Measurements from ENCODE around the genes TIGD6 and CAMK2A.

- PRO-cap = no peak
These were observed 27.1 kb upstream of the PPARGC1B start for GRCh38 chr5:149702988-149703530.

DNA sequence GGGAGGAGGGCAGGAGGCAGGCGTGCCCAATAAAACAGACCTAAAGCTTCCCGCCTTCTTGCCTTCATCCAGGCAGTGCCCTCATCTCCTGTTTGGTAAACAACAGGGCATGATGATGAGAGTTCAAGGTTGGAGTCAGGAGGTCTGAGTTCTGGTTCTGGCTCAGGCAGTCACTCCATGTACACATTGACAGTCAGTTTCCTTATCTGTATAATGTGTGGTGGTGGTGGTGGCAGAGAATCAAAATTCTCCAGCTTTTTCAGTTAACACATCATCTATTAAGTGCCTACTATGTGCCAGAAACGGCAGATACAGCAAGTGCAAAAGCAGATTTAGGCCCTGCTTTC lies 1.5 kb upstream of the PPARGC1B start:
- PRO-cap = no peak

DNA sequence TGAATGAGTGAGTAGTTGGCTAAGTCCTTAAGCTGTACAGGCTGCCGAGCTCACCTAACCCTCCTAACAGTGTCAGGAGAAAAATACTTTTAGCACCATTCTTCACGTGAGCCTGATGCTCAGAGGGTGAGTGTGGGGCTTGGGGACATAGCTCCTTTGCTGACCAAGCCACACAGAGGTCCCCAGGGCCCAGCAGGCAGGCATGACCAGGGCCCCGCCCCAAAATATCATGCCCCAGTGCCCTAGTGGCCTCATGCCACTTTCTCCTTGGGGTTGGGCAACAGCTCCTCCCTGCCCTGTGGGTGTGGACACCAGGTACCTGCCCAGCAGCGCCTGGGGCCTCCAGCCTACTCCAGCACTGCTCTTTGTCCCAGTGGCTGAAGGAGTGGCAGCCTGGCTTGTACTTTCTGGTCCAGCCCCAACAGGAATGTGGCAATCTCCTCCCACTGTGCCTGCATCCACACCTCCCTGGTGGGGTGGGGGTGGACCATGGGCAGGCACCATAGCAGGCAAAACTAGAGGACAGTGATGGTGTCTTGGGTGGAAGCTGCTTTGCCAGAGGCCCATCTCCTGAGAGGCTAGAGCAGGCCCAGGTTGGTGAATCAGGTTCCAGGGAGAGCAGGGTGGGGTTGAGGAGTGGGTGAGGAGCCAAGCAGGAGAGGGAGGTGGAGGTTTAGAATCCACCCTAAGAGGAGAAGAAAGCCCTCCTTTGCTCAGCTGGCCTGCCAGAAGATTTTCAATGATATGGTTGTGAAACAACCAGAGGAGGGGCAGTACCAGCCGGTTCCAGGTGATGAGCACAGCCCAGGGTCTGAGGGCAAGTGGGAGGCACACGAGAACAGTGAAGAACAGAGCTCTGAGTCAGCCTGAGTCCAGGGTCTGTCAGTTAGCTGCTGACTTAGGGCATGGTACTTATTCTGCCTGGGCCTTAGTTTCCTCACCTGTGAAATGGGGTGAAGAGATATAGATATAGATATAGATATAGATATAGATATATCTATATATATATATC lies 17.5 kb downstream of the PPARGC1B start:
- PRO-cap = no peak

- PRO-cap = no peak
These were observed 72.7 kb downstream of the PPARGC1B start for GRCh38 chr5:149802723-149803384.

GRCh38 chr5:149826411-149826958 lies 96.4 kb downstream of the PPARGC1B start:
- PRO-cap = no peak

GRCh38 chr5:149995269-149995928 lies 5.1 kb downstream of the TIGD6 start:
- PRO-cap = no peak

DNA sequence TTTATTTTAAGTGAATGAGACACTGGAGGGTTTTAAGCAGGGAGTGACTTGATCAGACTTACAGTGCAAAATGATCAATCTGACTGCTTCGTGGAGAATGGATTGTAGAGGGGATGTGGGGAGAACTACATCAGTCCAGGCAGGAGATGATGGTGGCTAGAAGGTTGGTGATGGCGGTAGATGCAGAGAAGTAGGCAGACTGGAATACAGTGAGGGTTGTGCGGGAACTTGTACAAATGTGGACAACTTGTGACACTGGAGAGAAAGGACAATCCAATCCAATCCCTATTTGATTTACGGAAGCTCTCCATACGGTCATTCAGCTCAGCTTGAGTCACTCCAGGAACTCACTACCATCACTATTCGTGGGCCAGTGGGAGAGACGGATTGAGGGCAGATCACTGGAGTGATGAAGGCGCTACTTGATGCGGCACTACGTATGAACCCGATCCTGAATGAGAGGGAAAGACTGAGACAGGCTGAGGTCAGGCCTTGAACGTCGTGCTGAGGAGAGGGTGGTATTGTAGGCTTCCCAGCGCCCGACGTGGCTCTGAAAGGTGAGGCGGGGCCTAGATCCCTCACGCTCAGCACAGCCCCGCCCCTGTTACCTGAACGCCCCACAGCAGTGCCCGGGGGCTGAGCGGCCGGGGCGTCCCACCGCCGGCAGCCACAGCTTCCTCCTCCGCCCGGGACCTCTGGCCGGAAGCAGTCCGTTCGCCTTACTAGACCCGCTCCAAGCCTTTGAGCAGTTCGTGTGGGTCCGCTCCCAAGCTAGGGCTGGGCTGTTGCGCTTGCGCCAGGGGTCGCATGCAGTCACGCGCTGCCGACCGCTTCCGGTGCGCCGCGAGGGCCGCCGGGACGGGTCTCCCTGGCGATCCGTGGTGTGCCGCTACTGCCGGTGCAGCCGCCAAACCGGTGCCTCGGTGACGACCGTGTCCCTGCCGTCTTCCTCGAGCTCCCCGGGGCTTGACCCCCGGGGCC lies at the start of gene TIGD6:
TSS of gene TIGD6 (minus strand) at position 789 of the 981 bp plus-strand sequence.
- PRO-cap = bidirectional peak, plus-strand start at position 874 of the sequence, minus-strand start at position 697 of the sequence

- PRO-cap = no peak
These were observed 7.7 kb upstream of the CSF1R start for GRCh38 chr5:150093993-150094494.

- PRO-cap = no peak
These were observed 25.6 kb downstream of the PDGFRB start for GRCh38 chr5:150129644-150130893.

DNA sequence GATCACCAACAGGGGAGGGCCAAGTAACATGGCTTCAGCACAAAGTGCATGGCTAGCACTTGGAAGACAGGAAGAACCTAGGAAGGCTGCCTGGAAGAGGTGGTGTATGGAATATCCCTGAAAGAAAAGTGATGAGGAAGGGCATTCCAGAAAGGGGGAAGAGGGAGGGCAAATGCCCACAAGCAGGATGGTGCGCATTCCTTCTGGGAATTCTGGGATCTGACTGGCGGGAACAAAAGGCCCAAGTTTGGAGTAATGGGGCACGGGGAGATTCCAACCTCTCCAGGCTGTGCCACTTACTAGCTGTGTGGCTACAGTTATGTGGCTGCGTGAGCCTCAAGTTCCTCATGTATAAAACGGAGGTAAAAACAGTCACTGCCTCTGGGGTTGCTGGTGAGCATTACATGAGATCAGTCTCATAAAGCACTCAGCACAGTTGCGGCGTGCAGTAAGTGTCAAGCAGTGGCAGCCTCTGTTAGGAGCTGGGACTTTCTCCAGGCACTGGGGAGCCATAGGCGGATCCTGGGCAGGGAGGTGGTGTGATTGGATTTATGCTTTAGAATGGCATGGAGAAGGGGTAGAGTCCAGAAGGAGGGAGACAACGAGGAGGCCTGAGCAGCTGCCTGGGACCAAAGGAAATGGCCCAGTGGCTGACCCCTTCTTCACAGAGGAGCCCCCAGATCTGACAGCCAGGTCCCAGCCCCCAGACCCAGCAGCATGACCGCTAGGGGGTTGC lies 1.4 kb downstream of the PDGFRB start:
- PRO-cap = no peak

DNA sequence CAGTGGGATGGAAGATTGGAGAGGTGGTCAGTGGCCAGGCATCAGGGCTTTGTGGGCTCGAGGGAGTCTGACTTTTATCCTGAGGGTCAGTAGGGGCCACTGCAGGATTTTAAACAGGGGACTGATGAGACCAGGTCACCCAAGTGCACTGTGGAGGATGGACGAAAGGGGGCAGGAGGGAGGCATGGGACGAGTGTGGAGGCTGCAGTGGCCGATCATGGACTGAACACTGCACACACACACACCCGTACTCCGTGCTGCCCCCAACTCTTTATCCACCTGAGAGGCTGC lies 5.4 kb upstream of the CDX1 start:
- PRO-cap = no peak

DNA sequence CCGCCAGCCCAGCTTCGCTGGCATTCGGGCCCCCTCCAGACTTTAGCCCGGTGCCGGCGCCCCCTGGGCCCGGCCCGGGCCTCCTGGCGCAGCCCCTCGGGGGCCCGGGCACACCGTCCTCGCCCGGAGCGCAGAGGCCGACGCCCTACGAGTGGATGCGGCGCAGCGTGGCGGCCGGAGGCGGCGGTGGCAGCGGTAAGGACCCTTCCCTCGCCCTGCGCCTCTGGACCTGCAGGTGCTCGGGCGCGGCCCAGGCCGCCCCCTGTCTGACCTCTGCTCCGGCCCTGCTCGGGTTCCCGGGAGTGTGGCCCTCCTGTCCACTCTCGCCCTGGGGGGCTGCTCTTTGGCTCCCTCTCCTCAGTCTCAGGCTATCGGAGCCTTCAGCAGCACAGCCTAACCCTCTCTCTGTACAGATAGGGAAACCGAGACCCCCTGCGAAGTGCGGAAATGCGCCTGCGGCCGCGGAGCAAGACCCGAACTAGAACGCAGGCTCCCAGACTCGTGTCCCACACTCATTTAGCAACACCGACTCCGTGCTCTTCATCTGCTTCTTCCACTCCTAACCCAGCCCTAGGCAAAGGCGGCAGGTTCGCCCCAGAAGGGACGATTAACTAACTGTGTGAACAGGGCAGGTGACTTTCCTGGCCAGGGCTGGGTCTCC lies 679 bp downstream of the CDX1 start:
- PRO-cap = no peak

- PRO-cap = no peak
These were observed 9.7 kb upstream of the SLC6A7 start for GRCh38 chr5:150180147-150180547.

DNA sequence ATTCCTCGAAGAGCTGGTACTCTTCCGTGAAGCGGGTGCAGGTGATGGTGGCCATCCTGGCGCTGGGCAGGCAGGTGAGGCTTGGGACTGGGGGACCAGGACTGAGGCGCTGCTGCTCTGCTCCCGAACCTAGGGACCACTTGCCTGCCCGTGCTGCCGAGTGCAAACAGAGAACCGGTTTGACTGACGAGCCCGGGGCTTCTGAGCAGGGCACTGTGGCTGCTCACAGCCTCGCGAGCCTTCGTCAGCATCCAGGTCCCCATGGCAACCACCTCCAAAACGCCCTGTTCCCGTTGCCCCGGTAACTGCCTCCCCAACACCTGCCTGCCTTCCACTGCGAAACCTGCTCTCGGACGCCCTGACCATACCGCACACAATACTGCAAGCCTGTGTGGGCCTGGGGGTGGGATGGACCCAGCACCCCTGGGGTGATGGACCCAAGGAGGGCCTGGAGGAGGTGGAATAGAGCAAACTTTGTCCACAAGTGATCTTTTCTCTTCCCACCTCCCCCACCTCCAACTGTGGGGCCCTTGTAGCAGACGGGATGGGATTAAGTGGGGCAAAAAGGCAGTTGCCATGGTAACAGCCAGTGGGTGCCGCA lies at the start of gene CAMK2A:
TSS of gene CAMK2A (minus strand) at position 203 of the 601 bp plus-strand sequence.
- PRO-cap = no peak

GRCh38 chr5:150303743-150303997 lies 965 bp upstream of the ARSI start:
- PRO-cap = no peak

DNA sequence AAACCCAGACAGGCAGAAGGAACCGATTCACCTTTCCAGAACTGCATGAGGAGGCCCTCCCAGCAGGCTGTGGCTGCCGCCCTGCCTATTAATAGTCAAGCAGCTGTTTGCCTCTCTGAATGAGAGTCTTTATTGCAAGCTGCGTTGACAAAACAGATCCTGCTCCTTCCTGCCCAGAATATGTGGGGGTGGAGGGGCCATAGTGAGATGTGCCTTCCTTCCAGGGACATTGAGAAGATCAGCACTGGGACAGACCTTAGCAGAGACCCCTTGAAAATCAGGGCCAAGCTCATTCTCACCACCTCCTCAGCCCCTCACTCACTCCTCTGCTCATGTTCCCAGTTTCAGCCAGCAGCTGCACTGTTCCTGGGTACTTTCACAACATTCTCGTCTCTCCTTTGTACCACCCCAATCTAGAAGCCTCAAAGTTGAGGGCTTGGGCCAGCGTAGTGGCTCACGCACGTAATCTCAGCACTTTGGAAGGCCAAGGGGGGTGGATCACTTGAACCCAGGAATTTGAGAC lies 18.2 kb upstream of the TCOF1 start:
- PRO-cap = no peak

DNA sequence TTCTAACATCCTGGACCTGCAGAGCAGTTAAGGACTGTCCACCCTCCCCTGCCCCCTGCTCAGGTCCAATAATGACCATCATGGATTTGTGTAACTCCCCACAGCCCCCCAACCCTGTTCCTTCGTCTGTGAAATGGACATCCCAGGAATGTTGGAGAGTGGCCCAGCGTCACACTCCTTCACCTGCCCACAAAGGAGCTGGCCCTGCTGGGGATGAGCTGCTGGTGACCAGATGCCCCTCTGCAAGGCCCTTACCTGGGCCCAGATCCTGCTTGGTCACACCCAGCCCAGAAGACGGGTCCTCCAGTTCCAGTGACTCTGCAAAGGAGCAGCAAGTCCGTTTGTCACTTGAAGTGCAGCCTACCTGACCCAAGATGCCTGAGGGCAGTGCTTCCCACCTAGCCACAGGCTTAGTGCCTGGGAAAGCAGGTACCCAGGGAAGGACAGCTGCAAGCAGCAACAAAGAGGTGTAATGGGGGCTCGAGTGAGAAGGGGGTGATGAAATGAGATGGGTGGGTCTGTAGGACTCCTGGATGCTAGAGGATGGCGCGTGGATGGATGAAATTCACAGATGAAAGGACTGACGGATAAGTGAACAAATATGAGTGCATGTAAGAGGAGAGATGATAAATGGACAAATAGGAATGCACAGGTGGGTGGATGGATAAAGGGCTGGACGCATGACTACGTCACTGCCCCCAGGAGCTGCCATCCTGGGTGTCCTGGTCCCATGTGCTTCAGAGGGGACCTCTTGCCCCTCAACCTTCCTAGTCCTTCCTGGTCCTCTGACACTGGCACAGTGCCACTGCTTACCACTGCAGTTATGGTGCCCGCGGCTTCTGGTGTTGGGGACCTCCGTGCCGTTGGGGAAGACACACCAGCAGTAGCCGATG lies 10.2 kb downstream of the CD74 start:
- PRO-cap = no peak

DNA sequence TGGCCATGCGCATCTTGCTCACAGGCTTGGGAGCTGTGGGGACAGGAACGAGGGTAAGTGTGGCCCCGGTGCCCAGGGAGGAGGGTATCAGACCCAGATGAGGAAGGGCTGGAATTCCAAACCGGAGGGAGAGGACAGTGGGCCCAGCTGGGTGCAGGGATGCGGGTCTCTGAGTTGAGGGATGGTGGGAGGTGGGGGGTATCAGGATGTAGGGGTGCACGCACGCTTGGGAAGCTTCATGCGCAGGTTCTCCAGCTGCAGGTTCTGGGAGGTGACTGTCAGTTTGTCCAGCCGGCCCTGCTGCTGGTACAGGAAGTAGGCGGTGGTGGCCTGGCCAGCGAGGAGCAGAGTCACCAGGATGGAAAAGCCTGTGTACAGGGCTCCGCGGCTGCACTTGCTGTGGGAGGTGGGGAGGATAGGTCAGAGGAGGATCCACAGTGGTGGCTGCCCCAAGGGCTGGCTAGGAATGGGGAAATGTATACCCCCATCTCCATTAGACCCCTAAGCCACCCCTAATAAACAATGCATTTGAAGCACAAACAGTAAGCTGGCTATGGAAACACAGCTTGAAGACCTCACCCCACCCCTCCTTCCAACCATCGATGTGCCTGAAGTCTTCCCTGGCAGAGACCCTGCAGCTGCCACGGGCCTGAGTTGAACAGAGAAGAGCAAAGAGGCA lies 5.6 kb downstream of the CD74 start:
- PRO-cap = no peak

- PRO-cap = no peak
These were observed 1.9 kb downstream of the CD74 start for GRCh38 chr5:150410927-150411135.

DNA sequence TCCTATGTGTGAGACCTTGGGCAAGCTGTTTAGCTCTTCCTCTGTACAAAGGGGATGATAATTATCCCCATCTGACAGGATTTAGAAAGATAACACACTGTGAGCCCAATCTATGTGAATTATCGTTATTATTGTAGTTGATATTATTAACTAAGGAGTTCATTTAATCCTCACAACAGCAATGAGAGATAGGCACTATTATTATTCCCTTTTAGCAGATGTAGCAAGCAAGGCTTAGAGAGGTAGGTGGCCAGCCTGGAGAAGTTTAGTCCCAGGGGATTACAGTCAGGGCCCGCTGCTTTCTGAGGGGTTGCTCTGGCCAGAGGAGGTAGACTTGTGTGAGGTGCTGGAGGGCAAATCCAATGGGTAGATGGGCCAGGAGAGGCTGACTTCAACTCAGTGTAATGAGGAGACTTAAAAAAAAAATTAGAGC lies 15.8 kb upstream of the NDST1 start:
- PRO-cap = no peak

All from Metastatic Pancreatic Carcinoma in the Ovary (tissue), 1 donor.